Skeletal muscle cell (primary cell): ENCODE measurements around the gene ANXA5.

GRCh38 chr4:119679030-119679670 is 50.5 kb upstream of the PDE5A start:
- RRBS: no CpG with 5 or more reads among the region's 4 CpGs

DNA sequence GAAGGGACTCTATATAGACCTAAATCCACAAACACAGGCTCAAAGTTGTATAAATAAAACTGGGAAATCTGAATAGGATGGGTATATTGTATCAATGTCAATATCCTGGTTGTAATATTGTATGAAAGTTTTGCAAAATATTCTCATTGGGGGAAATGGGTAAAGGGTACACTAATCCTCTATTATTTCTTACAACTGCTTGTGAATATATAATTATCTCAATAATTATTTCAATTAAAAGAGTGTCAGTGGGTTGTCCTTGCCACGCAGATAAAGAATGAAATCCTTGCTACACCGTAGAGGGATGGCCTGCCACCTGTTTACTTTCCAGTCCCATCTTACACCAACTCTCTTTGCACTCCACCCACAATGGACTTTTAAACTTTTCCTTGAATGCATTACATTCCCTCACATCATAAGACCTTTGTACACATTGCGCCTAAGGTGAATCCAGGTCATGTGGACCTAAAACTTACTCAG is 78.6 kb upstream of the PDE5A start:
- RRBS: no CpG with 5 or more reads among the region's 3 CpGs

DNA sequence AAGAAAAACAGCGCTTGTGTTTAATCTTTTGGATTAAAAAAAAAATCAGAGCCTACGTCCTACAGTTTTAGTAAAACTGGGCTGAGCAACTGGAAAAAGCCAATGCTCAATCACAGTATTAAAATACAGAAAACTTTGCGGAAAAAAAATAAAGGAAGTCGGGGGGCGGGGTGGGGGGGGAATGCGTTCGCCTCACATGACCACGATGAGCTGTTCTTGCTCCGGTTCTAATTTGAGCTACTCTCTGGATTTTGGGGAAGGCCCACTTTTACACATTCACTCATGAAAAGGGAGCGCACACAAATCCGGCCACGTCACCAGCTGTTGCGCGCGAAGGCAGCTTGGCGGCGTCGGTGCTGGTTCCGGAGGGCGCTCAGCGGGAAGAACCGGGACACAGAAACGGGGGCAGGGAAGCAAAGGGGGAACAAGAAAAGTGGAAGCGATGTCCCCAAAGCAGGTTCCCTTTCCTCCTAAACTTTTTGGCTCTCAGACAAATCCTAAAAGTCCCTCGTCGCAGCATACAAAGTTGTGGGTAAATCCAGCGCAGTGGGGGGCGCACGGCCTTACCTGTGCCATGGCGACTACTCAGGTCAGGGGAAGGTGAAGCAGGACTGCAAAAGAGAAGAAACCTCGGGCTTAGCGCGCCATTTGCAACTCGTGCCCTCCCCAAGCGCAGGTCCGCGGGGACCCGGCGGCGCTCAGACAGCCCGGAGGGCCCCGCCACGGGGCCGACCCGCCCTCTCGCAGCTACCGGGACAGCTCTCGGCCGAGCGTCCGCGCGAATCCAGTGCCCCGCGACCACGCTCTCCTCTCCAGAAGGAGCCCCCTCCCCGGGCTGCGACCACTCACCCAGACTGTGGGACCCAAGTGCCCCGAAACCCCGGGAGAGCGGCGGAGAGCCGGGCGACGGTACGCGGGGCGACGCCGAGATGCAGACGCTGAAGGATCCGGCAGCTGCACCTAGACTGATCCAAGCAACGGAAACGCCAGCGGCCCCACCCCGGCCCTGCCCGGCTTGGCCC is at the start of gene ANXA5:
Gene ANXA5, minus strand, starts transcription at position 967 of the 1,022 bp plus-strand sequence.
- RRBS: 1% methylated on average over 43 of the region's 77 CpGs

DNA sequence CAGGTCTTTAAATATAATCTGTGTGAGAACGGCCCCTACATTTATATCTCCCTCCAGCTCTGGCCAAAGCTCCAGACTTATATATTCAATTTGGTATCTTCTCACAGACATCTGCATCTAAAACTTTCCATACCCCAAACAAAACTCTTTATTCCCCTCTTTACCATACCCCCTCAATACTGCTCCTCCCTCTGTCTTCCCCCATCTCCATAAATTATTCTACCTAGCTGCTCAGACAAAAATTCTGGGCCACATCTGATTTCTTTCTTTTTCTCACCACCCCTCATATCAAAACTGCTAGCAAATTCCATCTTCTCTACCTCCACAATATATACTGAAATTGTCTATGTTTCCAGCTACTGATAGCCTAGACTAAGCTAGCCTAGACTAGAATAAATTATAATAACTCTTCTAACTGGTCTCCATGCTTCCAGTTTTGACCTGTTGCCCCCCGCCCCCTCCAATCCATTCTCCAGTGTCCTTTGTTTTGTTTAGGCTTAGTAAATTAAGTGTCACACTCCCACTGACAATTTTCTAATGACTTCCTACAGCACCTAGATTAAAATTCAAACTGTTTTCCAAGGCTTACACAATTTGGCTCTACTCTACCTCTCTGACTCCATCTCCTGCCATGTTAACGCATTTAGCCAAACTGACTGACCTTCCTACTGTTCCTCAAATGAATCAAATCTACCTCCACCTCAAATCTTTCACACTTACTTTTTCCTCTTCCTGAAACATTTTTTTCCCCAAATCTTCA is 16.8 kb downstream of the BBS7 start:
- RRBS: no CpG with 5 or more reads among the region's 3 CpGs

DNA sequence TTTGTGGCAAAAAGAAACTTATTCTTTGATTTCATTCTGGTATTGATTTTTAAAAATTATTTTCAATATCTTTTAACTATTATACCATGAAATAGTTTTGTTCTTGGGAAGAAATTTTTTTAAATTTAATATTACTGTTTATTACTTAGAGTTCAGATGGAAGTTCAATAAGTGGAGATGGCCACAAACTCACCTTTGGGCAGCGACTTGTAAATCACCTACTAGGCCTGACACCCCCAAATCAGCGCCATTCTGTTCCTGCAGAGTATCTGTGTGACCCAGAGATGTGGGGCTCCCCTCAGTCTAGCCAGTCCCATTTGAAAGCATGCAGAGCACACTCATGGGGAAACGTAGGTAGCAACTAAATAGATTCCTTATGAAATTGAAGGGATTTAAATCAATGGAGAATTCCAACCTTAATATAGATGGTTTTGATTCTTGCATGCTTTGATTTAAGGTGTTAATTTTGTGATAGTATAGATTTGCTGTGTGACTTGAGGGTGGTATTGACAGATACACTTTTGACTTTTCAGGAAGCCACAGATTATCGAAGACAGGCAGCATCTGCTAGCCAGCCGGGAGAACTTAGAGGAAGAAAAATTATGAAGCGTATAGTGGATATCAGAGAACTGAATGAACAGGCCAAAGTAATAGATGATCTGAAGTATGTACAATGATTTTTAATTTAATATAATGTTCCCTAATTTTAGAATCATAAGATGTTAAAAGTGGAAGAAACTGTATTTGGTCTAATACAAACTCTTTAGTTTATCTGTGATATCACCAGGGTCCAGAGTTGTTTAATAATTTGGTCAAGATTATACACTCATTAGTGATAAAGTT is 62.4 kb upstream of the ADAD1 start:
- RRBS: no CpG with 5 or more reads among the region's 6 CpGs

DNA sequence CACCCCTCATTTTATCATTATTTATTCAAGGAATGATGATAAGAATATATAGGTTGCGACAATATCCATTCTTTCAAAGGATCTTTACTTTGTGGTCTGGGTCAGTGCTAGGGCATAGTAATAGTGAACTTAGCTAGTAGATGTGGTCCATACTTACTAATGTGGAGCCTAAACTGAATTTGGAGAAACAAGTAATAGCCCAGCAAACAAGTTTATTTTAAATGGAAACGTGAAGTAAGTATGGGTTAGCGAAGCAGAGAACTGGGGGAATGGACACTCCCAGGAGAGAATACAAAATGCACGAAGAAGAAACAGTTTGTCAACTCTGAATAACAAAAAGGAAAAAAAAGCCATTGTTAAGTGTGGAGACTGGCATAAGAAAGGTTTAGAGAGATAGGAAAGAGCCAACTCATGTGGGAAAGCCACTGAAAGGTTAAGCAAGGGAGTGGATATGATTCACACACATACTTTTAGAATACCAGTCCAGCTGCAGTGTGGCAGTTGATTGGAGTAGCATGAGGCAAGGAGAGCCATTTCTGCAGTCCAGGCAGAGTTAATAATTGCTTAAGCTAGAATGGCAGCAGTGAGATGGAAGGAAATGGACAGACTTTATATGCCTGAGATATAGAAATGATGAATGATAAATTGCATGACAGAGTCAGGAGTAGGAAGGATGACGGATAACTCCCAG is 37.0 kb upstream of the ADAD1 start:
- RRBS: no CpG with 5 or more reads among the region's 5 CpGs

- RRBS: no CpG with 5 or more reads among the region's 2 CpGs
Measured at GRCh38 chr4:122353645-122354059, 25.2 kb upstream of the ADAD1 start.

- RRBS: no CpG with 5 or more reads among the region's 5 CpGs
Measured at GRCh38 chr4:122458458-122458837, 1.9 kb upstream of the IL2 start.

- RRBS: no CpG with 5 or more reads among the region's 24 CpGs
Measured at GRCh38 chr4:122944902-122945584, 22.2 kb downstream of the SPATA5 start.

GRCh38 chr4:123338963-123339265 is 57.7 kb upstream of the SPRY1 start:
- RRBS: no CpG with 5 or more reads among the region's 5 CpGs

GRCh38 chr4:123359647-123360281 is 36.8 kb upstream of the SPRY1 start:
- RRBS: no CpG with 5 or more reads among the region's 4 CpGs

GRCh38 chr4:123744903-123745189 is 348.3 kb downstream of the SPRY1 start:
- RRBS: no CpG with 5 or more reads among the region's 5 CpGs

DNA sequence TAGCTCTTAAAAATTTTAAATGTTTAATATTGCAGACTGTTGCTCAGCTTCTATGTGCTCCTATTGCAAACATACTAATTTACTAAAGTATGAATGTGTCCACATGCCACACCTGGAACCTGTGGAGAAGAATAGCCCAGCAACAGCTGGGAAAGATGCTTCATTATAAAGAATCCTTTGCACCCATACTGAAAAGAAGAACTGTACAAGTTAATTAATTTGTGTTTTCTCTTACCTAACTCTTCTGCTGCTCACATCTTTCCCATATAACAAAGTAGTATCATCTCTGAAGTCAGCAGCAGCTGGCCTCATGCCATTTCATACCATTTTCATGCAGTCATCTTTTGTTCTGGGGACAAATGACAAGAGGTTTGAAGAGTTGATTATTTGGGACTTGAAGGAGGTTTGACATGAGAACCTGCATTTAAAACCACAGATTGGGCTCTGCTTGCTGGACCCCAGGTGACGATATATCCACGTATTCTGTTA is 430.2 kb downstream of the SPRY1 start:
- RRBS: no CpG with 5 or more reads among the region's 2 CpGs

GRCh38 chr4:123984777-123985226 is 588.2 kb downstream of the SPRY1 start:
- RRBS: no CpG with 5 or more reads among the region's 3 CpGs

DNA sequence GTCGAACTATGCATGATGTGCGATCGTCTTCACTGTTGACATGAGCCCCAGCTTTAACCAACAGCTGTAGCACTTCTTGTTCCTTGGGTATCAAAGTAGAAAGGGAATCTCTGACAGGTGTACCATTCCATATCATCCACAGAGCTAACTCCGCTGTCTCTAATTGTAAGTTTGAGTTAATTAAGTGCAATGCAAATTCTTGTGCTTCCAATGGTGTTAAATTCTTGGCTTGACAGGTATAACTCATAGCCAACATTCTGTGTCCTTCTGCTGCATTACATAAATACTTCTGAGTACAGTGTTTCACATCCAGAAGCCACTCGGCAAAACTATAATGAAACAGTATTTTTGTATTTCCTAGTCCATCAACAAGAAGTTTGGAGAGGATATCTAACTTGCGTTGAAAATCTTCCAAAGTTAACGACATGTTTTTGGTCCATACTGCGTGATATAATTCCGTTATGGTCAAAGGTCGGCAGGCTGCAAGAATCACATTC is 40.8 kb downstream of the ANKRD50 start:
- RRBS: no CpG with 5 or more reads among the region's 10 CpGs

DNA sequence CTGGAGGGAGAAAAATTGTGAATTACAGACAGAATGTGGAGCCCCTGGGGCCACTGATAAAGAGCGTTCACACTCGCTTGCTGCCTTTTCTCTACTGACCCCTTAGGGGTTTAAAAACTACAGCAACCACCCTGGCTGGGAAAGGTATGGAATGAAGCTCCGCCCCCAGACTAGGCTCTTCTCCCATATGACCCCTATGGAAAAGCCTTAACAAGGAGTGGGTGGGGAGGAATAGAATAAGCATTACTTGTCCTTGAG is 26.3 kb downstream of the ANKRD50 start:
- RRBS: no CpG with 5 or more reads among the region's 3 CpGs

GRCh38 chr4:124709922-124710800 is 2.4 kb downstream of the ANKRD50 start:
- RRBS: no CpG with 5 or more reads among the region's 8 CpGs

GRCh38 chr4:126740322-126741147 is 892.2 kb upstream of the INTU start:
- RRBS: no CpG with 5 or more reads among the region's 8 CpGs

DNA sequence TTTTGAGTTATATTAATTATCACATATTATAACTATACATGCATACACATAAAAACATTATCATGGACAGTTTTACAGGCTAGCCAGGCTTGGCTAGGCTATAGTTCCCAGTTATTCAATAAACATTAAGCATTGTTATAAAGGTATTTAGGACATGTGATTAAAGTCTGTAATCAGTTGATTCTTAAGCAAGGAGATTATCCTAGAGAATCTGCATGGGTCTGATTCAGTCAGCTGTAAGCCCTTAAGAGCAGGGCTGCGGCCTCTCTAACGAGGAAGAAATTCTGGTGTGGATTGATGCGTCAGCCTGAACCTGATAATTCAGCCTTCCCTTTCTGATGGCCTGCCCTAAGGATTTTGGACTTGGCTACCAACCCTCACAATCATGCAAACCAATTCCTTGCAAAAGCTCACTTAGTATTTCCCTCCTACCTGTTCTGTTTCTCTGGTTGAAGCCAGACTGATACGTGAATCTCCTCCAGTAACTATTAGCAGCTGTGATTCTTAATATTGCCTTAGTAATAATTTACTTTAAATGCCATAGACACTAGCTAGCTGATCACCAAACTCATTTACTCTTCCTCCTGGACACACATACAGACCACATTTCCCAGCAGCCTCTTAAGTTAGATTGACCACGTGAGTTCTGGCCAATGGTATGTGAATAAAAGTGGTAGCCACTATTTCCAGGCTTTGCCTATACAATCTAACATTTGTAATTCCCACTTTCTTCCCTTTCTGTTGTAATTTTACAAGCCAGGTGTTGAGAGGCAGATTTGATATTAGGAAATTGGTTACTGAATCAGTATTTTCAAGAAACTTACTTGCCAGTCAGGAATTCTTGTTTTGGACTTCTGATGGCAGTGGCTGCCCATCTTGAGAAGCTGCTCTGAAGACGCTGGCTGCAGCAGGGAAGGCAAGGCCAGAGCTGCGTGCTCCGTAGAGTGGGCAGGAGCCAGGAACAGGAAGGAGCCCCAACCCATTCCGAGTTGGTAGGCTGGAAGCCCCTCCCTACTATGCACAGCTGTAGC is 678.0 kb upstream of the INTU start:
- RRBS: no CpG with 5 or more reads among the region's 9 CpGs